ENCODE measurements around a stretch of chr11.

DNA sequence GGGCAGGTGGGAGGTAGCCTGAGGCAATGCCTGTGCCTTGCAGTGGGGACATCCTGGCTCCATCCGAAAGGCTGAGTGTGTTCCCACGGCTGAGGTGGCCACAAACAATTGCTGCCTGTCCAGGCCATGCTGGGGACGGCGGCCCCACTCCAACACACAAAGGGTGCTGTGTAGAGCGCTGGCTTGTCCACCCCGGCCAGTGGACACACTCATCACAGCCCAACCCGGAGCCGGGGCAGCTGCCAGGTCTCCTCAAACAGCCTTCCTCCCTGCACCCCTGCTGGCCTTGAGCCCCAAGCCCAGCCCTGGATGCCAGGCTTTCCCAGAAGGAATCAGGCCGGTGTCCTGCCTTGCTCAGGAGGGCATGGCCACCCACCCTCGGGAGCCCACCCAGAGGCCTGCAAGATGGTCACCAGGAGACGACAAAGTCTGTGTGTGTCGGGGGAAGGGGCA lies 4.3 kb downstream of the GATD1 start:
- PRO-cap = no peak
- RAMPAGE, long total RNA, 3 experiments = no peak in any of the 3 experiments

GRCh38 chr11:789314-790004 lies 431 bp downstream of the CEND1 start:
- PRO-cap = no peak
- RAMPAGE, long total RNA, 3 experiments = no peak in any of the 3 experiments

DNA sequence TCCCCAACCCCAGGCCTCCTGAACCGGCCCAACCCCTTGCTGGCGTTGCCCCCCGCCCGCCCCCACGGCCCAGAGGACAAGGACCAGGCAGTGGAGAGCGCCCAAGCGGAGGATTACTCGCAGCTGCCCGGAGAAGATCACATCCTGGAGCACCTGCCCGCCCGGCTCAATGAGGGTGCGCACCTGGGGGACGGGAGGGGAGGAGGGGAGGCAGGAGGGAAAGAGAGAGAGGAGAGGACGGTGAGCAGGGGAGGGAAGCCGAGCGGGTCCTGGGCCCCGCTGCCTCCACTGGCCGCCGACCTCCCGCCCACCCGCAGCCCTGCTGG lies 4.1 kb upstream of the CRACR2B start:
- PRO-cap = no peak
- RAMPAGE, long total RNA, 3 experiments = no peak in any of the 3 experiments

DNA sequence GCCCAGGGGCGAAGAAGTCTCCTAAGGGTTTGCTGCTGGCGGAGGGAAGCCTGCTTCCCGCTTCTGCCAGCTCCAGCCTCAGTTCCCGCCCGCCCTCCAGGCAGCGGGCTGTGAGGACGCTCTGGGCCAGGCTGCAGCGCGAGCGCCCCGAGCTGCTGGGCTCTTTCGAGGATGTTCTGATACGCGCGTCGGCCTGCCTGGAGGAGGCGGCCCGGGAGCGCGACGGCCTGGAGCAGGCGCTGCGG lies 2.1 kb downstream of the CRACR2B start:
- PRO-cap = no peak
- RAMPAGE, long total RNA, 3 experiments = no peak in any of the 3 experiments

DNA sequence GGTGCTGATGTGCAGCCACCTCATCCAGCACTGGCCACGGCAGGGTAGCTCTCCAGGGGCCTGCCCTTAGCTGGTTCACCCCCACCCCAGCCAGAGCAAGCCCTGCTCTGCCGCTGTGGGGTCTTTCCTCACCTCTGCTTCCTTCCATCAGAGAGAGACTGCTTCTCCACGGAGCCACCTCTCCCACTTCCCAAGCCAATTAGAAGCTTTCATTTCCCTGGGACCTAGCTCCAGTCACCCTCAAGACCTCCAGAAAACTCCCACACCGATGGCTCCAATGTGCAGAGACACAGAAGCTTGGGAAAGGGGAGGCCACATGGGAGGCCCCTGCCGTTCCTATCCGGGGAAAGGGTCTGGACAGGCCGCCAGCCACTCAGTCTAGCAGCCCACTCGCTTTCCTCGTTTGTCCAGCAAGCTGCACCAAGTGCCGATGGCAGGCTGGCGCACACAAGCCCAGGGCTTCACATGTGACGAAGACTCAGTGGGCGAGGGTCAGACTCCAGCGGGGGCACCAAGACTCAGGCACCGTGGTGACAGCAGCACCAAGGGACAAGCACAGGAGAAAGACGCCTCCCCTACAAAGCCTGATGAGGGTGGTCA lies 1.4 kb downstream of the POLR2L start:
- PRO-cap = no peak
- RAMPAGE, long total RNA, 3 experiments = no peak in any of the 3 experiments

GRCh38 chr11:910309-910525 lies 393 bp downstream of the CHID1 start:
- PRO-cap = no peak
- RAMPAGE, long total RNA, 3 experiments = no peak in any of the 3 experiments

DNA sequence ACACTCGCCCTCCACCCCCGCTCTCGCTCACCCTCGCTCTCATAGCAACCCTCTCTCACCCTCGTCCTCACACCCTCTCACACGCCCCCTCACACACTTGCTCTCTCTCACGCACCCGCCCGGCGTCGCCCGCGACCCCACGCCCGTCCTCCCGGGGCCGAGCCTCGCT lies 200 bp downstream of the CHID1 start:
- PRO-cap = no peak
- RAMPAGE, long total RNA, 3 experiments = no peak in any of the 3 experiments

DNA sequence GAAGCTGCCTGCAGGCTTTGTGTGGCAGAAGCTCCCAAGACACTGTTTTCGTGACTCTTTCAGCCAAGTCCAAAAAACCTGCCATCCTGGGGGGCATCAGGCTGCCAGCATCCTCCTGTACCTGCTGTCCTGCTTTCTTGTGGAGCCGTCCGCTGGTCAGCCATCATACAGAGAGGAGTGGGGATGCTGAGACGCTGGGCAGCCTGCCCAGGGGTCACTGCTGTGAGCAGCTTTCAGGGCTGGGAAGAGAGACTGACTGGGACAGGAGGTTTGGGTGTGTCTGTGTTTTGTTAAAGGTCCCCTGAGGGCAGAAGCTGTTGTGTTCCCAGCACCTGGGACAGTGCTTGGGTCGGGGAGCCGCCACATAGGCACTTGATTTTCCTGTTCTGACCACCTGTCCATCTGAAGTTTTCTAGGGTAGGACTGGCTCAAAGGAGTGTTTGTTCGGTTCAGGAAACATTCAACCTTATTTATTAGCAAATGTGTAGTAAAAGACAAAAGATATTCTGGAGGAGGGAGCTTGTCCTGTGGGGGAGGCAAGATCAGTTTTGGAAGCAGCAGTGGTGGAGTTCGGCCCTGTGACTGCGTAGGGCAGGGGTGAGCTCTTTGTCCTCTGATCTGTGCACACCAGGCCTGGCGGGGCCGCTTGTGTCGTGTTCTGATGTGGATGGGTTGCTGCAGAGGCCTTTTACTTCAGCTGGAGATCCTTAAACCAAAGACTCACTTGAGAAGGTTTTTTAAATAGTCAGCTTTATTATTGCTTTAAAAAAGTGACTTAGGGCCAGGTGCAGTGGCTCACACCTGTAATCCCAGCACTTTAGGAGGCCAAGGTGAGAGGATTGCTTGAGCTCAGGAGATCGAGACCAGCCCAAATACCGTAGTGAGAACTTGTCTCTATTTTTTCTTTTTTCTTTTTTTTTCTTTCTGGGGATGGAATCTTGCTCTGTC lies 29.9 kb downstream of the AP2A2 start:
- PRO-cap = no peak
- RAMPAGE, long total RNA, 3 experiments = no peak in any of the 3 experiments

DNA sequence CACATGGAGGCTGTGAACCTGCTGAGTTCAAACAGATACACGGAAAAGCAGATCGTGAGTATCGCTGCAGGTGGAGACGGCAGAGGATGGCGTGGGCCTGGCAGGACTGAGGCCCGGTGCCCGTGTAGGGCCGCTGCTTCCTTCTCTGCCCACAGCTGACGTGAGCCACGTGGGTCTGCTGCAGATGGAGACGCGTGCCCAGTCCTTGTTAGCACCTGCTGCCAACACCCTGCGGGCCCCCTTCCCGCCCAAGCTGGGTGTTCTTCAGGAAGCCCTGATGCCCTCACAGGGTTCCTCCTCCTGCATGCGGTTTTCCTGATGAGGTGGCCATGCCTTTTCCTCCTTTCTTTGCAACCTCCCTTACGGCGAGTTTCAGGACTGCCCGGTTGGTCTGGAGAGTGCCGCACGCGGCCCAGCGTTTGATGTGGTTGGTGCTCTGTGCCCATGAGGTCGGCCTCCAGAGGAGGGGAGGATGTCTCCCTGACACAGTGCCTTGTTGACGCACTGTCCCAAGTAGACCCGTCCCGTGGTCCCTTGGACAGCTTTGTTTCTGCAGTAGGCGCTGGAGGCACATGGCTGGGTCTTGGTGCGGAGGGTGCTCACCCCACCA lies 44.7 kb downstream of the AP2A2 start:
- PRO-cap = no peak
- RAMPAGE, long total RNA, 3 experiments = no peak in any of the 3 experiments

DNA sequence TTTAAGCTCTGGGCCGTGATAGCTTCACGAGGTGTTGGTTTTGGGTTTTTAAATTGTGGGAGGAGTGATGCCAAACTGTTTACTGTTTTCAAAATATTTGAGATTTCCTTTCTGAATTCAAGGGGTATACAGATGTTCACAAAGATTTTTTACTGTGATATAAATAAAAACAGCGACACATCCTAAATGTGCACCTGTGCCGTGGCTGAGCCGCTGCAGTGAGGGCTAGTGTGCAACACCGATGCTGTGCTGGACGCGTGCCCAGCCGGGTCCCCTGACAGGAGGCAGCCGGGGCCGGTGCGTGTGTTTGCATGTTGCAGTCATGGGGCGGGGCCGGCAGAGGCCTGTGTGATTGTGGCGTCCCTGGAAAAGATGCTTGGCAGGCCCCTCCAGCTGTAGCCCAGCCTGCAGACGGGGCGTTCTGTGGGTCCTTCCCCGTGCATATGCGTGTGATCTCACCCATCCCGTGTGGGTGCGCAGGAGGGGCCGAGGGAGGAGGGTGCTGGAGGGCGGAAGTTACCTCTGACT lies 30.7 kb downstream of the MUC6 start:
- PRO-cap = no peak
- RAMPAGE, long total RNA, 3 experiments = no peak in any of the 3 experiments

DNA sequence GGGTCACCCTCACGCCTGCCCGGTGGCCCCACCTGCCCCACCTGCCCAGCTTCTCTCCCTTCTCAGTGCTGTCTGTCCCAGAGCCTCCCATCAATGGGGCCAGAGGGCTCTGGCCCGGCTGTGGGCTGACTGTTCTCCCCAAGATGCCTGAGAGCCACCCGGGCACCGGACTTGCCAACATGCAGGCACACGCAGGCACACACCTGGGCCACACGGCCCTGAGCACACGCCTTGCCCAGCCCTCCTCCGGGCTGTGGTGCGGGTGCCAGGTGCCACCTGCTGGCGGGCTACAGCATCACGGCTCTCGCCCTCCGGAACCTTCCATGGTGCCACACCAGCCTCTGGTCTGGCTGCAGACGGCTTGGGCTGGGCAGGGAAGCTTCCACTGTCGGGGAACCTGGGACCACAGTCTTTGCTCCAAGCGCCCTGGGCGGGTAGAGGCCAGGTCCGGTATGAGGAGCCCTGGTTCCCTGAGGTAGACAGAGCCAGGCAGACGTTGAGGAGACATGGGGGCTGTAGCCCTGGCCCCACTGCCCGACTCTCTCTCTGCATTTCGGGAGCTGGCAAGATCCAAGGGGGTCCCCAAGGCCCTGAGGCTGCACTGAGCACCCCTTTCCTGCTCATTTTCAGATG lies 14.6 kb upstream of the MUC6 start:
- PRO-cap = no peak
- RAMPAGE, long total RNA, 3 experiments = no peak in any of the 3 experiments

- PRO-cap = no peak
- RAMPAGE, long total RNA, 3 experiments = no peak in any of the 3 experiments
Observed at GRCh38 chr11:1094446-1095512, 58.3 kb upstream of the MUC6 start.

DNA sequence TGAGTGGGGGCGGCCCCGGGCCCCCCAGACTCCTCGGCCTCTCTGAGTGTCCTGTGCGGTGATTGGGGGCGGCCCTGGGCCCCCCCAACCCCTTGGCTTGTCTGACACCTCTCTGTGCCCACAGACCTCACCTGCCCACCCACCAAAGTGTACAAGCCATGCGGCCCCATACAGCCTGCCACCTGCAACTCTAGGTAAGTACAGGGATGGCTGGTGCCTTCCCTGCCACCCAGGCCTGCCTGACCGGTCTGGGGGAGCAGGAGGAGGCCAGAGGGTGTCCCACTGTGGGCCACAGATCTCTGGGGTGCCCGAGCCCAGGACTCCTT lies 33.1 kb downstream of the MUC5B start:
- PRO-cap = no peak
- RAMPAGE, long total RNA, 3 experiments = no peak in any of the 3 experiments

- PRO-cap = no peak
- RAMPAGE, long total RNA, 3 experiments = no peak in any of the 3 experiments
Observed at GRCh38 chr11:1276484-1277058, 32.9 kb downstream of the TOLLIP start.

GRCh38 chr11:1337218-1337870 lies 27.9 kb upstream of the TOLLIP start:
- PRO-cap = no peak
- RAMPAGE, long total RNA, 3 experiments = no peak in any of the 3 experiments

- PRO-cap = no peak
- RAMPAGE, long total RNA, 3 experiments = no peak in any of the 3 experiments
Observed at GRCh38 chr11:1349934-1350864, 39.5 kb upstream of the BRSK2 start.

- PRO-cap = no peak
- RAMPAGE, long total RNA, 3 experiments = no peak in any of the 3 experiments
Observed at GRCh38 chr11:1460301-1461289, 26.0 kb downstream of the MOB2 start.

GRCh38 chr11:1472742-1473131 lies 13.8 kb downstream of the MOB2 start:
- PRO-cap = no peak
- RAMPAGE, long total RNA, 3 experiments = no peak in any of the 3 experiments

GRCh38 chr11:1555559-1556308 lies 16.3 kb downstream of the DUSP8 start:
- PRO-cap = no peak
- RAMPAGE, long total RNA, 3 experiments = no peak in any of the 3 experiments

DNA sequence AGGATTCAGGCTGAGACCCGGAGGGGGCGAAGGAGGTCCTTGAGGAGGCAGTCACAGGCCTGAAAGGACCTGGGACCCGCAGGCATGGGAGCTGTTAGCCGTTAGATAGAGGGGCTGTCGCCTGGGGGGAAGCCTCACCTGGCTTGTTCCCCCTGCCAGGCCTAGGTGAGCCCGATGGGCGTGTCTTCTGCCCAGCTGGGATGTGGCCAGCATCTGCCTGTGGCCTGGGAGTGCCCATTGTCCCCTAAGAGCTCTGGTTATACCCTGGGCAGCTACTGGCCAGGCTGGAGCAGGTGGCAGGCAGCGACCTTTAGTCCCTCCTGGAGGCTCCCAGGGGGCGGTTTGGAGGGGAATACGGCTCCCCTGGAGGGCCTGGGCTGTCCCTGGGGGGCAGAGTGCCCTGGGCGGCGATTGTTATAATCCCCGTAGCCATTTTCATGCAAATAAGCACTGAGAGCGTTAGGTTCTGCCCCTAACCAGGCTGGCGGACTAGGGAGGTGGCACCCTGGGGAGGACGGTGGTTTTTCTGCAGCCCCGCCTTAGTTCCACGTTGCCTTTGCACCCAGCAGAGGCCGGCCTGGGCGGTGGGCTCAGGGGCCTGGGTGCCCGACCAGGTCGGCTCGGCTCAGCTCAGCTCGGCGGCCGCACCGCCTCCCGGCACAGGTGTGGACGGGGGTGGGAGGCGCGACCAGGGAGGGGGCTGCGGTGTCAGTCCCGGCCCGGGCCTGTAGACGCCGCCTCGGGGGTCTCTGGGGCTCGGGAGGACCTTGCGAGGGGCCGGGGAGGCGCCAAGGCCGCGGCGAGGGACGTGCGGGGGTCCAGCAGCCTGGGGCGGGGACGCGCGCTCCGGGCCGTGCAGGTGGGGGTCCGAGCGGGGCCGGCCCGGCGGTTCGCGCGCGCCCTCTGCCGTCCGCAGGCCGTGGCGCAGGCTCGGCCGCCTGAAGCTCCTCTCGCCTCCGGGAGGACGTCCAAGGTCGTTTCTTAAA lies 2.2 kb upstream of the DUSP8 start:
- PRO-cap = unidirectional peak, plus-strand start at position 260 of the sequence
- RAMPAGE, long total RNA, 3 experiments = no peak in any of the 3 experiments